Hair follicular keratinocyte (primary cell): ENCODE measurements around a stretch of chr11.

GRCh38 chr11:62501412-62501919 is 45.1 kb downstream of the AHNAK start:
- RAMPAGE, long total RNA: no peak

DNA sequence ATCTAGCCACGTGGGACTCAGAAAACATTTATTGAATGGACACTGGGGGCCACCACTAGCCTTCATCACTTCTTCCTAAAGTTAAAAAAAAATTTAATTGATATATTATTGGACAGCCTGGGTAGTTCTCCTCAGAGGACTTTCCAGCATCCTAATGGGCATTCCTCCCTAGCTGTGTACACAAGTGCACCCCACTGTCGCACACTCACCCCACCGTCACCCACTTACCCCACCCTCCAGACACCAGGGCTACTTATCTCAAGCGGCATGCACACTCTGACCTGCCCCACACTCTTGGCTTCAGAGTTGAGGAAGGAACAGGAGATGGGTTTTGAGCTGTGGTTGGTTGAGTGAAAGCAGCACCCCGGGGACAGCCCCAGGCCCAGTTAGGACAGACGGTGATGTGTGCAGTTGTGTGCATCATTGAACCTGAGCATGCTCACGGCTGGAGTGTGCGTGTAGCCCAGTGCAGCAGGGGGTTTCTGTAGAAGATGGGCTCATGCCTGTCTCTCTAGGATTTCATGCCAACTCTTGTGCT is 32.5 kb downstream of the AHNAK start:
- RAMPAGE, long total RNA: no peak

- RAMPAGE, long total RNA: no peak
These were observed 32.1 kb downstream of the AHNAK start for GRCh38 chr11:62514547-62514938.

DNA sequence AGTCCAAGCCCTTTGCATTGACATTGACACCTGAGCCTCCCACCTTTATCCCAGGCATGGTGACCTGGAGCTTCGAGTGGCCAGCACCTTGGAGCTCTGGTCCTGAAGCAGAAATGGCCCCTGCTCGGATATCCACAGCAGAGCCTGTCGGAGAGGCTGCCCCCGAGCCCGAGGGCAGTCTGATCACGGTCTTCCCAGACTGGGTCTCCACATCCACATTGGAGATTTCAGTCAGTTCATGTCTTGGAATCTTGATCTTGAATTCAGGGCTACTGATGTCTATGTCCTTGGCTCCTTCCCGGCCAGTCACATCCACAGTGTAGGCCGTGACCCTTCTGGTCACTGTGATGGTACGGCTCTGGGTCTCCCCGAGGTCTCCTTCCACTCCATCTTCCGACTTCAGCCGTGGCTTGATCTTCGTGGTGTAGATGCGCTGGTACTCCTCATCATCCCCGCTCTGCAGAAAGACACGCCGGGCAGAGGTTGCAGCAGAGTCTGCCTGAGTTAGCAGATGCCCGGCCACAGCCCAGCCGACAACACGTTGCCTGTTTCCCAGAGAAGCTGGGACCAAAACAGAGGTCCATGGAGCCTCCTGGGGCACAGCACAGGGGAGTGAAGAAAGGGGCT is 12.9 kb downstream of the AHNAK start:
- RAMPAGE, long total RNA: no peak

DNA sequence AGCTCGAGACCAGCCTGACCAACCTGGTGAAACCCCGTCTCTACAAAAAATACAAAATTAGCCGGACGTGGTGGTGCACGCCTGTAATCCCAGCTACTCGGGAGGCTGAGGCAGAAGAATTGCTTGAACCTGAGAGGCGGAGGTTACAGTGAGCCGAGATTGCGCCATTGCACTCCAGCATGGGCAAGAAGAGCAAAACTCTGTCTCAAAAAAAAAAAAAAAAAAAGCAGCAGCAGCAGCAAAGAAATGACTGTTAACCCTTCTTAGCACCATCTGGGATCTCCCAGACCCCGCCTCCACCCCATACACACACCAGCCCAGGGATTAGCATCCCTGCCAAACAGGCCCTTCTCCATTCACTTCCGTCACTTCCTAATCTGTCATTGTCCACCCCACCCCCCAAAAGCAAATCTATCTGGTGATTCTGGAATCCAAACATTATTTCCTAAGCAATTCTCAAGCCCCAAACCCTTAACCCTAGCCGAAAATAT is 5.8 kb upstream of the AHNAK start:
- RAMPAGE, long total RNA: no peak

DNA sequence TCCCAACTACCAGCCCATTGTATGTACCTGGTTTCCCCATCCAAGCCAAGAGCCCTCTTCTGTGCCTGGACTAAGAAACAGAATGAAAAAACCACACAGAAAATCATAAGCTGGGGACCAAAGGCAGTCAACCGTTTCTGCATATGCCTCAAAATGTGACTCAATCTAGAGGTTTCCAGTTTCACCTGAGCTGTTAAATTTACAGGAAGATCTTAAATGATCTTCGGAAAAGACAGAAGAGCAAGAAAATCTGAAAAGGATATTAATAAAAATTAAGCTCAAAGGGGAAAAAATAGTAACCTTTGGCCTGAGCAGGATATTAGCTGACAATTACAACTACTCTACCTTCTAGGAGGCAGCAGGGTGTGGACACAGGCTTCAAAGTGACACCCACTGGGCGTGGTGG is 10.8 kb upstream of the AHNAK start:
- RAMPAGE, long total RNA: no peak

DNA sequence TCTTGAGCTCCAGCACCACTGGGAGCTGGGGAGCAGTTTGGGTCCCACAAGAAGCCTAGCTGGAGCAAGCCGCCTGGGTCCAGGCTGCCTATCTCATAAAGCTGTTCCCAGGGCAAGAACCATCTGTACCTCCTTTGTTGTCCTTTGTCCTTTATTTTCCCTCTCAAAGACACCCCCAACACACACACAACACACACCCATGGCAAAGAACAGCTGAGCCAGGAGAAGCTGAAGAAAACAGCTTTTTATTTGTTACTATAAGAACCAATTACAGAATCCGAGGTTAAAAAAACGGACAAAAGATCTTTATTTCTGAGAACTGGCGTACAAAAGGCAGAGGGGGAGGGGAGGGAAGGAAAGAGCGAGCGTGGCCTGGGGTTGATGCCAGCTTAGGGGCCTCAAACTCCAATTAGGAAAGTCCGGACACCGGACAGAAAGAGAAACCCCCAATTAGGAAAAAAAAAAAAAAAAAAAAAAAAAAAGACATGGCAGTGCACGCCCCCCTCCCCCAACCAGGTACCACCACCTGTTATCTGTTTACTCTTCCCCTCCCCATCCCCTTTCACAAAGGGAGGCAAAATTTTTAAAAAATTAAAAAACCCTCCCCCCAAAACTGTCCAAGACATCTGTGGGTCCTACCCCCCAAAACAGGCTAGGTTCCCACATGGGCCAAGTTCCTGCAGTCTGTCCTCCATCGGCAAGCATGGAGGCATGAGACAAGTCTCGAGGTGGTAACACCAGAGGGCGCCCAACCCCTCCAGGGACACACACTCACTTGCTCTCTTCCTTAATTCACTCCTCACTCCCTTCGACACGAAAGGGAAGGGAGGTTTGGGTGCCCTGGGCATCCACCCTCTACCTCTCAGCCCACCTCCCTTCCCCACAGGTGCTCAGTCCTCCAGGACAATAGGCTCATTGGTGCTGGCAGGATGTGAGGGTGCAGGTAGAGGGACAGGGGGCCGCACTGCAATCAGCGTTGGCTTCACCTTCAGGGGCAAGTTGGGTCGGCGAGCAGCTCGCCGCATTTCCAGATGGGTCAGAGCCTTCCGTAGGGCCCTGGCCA is 2.0 kb upstream of the TUT1 start:
- RAMPAGE, long total RNA: no peak

- RAMPAGE, long total RNA: no peak
These were observed 1.7 kb downstream of the MTA2 start for GRCh38 chr11:62599798-62600536.

DNA sequence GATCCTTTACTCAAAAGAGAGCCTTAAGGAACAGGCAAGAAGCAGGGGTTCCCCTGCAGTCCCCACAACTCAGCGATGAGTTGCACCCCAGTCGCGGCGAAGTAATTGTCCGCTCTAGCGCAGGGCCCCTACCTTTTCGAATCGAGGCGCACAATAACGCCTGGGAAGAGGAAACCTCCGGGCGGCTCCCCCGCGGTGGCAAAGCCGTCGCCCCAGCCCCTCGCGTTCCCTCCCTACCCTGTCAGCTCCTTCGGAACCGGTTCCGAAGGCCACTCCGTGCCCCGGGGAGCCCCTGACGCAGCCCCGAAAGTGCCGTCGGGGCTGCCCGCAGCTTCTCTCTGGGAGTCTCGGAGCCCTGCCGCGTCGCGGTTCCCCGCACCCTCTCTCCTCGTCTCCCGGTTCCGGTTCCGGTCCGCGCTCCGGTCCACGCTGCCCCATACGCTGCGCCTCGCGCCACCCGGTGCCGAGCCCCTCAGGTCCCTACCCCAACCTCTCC is 726 bp downstream of the MTA2 start:
- RAMPAGE, long total RNA: no peak

DNA sequence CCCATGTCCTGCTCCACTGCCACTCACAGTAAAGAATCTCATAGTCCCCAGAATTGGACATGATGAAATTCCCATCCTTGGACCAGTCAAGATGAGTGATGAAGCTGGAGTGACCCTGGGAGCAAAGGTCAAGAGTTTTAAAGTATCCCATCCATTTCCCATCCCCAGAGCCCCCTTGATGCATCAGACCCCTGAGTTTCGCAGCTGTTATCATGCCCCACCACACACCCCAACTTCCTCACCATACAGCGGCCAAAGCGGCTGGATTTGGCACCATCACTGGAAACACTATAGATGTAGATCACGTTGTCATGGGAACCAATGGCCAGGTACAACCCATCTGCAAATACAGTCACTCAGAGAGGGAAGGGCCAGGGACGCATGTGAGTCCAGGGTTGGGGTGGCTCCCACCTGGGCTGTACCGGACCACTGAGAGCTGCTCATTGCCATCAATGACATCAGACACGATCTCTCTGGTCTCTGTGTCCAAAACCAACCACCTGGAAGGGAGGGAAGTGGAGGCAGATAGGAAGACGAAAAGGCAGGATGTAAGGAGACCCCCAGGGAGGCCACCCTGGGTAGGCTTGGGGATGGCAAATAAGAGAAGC is 2.1 kb upstream of the MTA2 start:
- RAMPAGE, long total RNA: no peak

DNA sequence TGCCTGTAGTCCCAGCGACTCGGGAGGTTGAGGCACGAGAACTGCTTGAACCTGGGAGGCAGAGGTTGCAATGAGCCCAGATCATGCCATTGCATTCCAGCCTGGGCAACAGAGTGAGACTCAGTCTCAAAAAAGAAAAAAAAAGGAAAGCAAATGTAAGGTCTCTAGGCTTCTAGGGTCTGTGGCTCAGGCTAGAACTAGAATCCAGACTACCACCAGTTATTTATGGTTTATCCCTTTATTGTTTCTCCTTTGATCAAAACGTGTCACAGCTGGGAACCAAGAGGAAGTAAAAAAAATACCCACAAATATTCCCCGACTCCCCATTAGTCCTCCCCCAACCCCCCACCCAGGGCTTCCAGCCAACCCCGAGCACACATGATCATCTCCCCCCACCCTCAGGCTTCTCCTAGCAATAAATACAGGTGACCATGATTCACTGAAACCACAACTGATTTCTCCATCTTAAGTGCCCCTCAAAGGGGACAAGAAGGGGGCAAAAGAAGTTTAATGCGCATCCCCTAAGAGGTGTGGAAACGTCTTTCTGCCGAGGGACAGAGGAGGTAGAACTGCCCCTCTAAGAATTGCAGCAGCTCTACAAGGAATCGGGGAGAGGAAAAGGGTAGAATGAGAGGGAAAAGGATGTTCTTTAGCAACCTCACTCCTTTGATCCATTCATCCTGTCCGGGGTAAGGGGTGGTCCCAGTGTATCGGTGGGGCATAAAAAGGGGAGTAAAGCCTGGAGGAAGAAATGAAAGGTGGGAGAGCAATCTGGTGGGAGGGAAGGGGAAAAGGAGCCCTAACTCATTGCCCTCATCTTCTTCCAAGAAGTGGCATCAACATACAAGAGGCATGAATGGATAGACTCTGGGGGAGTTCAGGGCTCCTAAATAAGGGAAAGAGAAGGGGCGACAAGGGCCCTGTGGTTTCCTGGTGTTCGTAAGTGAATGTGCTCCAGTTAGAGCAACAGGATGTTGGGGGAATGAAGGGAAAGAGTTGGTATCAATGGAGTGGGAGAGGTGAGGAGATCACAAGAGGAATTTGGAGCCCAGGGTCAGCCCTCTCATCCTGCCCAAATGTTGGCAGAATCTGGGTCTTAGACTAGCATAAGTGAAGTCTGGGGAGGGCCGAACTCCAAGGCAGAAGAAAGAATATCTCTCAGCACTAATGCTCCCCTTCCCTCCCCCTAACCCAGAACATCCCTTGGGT is 3.2 kb upstream of the B3GAT3 start:
- RAMPAGE, long total RNA: no peak

GRCh38 chr11:62713691-62714222 is 6.3 kb downstream of the GNG3 start:
- RAMPAGE, long total RNA: no peak

- RAMPAGE, long total RNA: no peak
These were observed 1.6 kb downstream of the HNRNPUL2 start for GRCh38 chr11:62725438-62726226.

GRCh38 chr11:62824138-62824807 is 7.6 kb downstream of the STX5 start:
- RAMPAGE, long total RNA: no peak

GRCh38 chr11:62833357-62834127 is 1.7 kb upstream of the STX5 start:
- RAMPAGE, long total RNA: no peak

DNA sequence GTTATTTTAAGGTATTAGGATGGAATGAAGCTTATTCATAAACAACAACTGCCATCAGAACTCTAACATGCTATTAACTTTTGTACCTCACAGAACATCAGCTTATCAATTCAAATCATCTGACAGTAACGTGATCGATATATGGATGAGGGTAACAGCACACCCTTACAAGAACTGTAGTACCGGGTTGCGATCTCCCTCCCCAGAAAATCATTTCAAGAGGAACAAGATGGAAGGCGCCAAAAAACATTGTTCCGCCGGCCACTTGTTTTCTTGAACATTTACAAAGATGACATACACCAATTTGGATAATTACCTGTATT is 15.1 kb upstream of the WDR74 start:
- RAMPAGE, long total RNA: no peak

- RAMPAGE, long total RNA: no peak
These were observed 18.2 kb upstream of the WDR74 start for GRCh38 chr11:62857511-62858029.

DNA sequence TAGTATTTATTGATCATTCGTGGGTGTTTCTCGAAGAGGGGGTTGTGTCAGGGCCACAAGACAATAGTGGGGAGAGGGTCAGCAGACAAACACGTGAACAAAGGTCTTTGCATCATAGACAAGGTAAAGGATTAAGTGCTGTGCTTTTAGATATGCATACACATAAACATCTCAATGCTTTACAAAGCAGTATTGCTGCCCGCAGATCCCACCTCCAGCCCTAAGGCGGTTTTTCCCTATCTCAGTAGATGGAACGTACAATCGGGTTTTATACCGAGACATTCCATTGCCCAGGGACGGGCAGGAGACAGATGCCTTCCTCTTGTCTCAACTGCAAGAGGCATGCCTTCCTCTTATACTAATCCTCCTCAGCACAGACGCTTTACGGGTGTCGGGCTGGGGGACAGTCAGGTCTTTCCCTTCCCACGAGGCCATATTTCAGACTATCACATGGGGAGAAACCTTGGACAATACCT is 19.3 kb upstream of the WDR74 start:
- RAMPAGE, long total RNA: no peak

DNA sequence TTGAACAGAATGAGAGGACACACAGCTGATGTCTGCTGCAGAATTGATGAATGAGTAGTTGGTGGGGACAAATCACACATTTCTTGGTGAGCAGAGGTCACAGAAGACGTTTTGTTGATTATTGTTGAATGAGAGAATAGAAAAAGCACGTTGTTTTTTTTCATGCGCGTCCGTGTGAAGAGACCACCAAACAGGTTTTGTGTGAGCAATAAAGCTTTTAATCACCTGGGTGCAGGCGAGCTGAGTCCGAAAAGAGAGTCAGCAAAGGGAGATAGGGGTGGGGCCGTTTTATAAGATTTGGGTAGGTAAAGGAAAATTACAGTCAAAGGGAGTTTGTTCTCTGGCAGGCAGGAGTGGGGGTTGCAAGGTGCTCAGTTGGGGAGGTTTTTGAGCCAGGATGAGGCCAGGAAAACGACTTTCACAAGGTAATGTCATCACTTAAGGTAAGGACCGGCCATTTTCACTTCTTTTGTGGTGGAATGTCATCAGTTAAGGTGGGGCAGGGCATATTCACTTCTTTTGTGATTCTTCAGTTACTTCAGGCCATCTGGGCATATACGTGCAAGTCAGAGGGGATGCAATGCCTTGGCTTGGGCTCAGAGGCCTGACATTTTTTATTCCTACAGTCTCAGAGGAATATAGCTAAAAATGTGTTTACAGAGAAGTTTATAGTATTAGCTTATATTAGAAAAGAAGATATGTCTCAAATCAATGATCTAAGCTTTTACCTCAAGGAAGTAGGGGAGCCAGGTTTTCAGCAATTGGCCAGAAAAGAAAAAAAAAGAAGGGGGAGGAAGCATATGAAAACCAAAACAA is 7.2 kb upstream of the PLAAT4 start:
- RAMPAGE, long total RNA: no peak

GRCh38 chr11:63569738-63570697 is 6.8 kb upstream of the PLAAT2 start:
- RAMPAGE, long total RNA: no peak